Jurkat, Clone E6-1 (cell line): ENCODE results near the gene ANKRD61.

- RRBS: no CpG with 5 or more reads among the region's 14 CpGs
Observed at GRCh38 chr7:4096868-4097524, 585.1 kb upstream of the FOXK1 start.

DNA sequence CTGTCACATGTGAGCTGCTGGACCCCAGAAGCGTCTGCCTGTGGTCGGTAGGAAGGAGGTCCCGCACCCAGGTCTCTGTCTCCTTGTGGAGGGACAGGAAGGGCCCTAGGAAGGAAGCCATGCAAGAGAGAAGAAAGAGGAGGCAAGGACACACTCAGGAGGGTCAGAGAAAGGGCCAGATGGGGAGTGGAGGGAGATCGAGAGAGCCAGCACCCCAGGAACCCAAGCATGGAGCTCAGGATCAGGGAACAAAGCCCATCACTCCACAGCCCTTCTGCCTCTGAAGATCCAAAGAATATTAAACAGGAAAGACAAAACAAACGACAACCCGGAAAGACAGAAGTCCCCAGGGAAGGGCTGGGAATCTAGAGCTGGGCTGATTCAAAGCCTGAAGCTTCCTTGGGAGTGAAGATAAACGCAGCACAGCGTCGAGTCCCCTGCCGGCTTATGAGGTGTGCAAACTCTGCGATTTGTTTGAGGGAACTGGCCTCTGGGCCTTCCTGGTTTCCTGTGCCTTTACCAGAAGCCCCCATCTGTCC, 580.3 kb upstream of the FOXK1 start:
- RRBS: no CpG with 5 or more reads among the region's 11 CpGs

- RRBS: no CpG with 5 or more reads among the region's 10 CpGs
Observed at GRCh38 chr7:4613884-4614358, 68.2 kb upstream of the FOXK1 start.

- RRBS: no CpG with 5 or more reads among the region's 10 CpGs
Observed at GRCh38 chr7:4712633-4713127, 30.6 kb downstream of the FOXK1 start.

DNA sequence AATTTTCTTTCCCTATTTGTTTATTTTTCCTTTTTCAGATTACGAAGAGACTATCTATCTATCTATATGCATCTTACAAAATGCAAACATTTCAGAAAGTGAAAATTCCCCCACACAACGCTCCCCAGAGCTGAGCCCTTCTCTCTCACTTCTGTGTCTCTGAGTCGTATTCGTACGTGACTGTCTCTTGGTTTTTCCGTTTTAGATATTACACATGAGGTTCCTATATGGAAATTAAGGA, 27.4 kb upstream of the AP5Z1 start:
- RRBS: no CpG with 5 or more reads among the region's 6 CpGs

DNA sequence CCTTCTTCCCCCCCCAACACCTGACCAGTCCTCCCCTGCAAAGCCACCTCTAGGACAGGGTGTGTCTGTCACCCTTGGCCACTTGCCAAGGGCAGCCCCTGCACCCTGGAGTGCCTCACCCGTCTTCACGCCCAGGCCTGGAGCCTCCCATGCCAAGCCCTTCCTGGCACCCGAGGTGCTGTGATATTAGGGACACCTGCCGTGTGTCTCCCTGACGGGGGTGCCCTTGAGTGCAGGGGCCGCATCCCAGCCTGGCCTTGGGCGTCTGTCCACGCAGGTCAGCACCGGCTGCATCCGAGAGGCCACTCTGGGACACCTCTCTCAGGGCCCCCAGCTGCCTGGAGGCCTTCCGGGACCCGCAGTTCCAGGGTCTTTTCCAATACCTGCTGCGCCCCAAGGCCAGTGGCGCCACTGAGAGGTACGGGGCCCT, 12.5 kb downstream of the AP5Z1 start:
- RRBS: 82% methylated on average over 3 of the region's 15 CpGs

DNA sequence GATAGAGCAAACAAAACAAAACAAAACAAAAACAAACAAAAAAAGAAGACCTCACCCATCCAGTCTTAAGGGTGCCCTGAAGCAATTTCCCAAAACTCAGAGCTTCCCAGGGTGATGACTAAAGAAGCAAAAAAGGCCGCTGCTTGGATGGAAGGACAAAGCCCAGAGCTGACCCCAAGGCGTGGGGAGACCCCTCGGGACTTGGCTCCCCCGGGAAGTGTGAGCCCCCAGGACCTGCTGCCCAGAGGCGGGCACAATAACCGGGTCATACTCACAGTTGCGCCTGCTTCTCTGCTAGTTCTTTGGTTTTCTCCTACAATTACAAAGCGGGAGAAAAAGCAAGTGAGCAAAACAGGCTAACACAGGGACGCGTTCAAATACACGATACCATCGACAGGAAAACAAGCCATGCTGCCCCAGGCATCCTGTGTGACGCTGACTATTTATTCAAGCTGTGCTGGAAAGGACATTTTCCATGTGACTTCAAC, 29.9 kb downstream of the PAPOLB start:
- RRBS: 93% methylated on average over 3 of the region's 13 CpGs

DNA sequence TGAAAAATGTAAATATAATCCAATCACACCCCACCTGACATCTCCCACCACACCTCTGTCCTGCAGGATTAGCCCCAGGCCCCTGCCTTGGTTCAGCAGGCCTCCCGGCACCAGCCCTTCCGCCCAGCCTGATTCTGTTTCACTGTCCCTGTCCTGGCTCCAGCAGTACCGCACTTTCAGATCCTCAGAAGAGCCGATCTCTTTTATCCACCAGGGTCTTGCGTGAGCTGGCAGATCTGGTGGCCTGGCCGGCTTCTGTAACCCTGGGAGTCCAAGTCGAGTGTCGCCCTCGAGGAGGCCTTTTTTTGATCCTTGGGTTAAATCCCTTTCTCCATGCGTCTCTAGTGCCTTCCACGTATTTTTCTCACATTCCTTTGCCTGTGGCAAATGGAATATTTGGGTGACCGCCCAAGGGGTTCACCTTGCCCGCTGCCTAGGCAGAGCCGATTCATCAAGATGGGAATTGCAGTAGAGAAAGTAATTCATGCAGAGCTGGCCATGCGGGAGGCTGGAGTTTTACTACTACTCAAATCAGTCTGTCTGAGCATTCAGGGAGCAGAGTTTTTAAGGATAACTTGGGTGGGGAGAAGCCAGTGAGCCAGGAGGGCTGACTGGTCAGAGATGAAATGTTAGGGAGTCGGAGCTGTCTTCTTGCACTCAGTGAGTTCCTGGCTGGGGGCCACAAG, 34.1 kb downstream of the WIPI2 start:
- RRBS: no CpG with 5 or more reads among the region's 16 CpGs

GRCh38 chr7:5296851-5297387, 14.2 kb downstream of the SLC29A4 start:
- RRBS: 2% methylated on average over 4 of the region's 40 CpGs

- RRBS: 87% methylated on average over 5 of the region's 49 CpGs
Observed at GRCh38 chr7:5370268-5371255, 53.1 kb downstream of the TNRC18 start.

DNA sequence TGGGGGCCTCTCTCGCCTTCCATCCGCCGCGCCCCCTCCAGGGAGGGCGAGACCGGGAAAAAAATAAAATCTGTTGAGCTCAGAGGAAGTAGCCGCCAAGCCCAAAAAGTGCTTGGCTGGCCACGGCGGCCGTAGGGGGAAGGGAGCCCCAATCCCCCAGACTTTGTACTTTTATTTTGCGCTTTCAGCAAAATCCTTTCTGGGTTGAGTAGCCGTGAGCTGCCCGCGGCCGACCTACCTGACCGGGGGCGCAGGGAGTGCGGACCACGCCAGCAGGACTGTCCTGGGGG, 1.3 kb upstream of the TNRC18 start:
- RRBS: 7% methylated on average over 4 of the region's 19 CpGs

GRCh38 chr7:5428552-5429200, 5.0 kb upstream of the TNRC18 start:
- RRBS: 80% methylated on average over 6 of the region's 38 CpGs

DNA sequence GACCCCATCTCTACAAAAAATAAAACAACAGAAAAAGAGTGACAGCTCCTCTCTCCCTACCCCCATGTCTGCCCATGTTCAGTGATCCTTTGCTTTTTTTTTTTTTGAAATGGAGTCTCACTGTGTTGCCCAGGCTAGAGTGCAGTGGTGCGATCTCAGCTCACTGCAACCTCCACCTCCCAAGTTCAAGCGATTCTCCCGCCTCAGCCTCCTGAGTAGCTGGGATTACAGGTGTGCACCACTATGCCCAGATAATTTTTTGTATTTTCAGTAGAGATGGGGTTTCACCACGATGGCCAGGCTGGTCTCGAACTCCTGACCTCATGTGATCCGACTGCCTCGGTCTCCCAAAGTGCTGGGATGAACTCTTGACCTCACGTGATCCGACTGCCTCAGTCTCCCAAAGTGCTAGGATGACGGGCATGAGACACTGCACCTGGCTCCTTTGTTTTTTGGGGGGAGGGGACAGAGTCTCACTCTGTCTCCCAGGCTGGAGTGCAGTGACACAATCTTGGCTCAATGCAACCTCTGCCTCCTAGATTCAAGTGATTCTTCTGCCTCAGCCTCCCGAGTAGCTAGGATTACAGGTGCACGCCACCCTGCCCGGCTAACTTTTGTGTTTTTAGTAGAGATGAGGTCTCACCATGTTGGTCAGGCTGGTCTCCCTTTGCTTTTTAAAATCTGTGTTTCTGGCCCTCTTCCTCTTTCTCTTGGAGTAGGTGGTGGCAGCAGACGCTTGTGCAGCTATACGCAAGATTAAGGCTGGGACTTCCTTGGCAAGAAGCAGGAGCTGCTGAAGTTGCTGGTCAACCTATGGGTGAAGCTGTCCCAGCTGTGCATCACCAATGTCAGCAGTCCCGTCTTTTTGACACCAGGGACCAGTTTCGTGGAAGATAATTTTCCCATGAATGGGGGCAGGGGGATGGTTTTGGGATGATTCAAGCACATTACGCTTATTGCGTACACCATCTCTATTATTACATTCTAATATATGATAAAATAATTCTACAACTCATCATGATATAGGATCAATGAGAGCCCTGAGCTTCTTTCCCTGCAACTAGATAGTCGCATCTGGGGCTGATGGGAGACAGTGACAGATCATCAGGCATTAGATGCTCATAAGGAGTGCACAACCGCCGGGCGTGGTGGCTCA, 6.4 kb downstream of the ACTB start:
- RRBS: no CpG with 5 or more reads among the region's 23 CpGs

DNA sequence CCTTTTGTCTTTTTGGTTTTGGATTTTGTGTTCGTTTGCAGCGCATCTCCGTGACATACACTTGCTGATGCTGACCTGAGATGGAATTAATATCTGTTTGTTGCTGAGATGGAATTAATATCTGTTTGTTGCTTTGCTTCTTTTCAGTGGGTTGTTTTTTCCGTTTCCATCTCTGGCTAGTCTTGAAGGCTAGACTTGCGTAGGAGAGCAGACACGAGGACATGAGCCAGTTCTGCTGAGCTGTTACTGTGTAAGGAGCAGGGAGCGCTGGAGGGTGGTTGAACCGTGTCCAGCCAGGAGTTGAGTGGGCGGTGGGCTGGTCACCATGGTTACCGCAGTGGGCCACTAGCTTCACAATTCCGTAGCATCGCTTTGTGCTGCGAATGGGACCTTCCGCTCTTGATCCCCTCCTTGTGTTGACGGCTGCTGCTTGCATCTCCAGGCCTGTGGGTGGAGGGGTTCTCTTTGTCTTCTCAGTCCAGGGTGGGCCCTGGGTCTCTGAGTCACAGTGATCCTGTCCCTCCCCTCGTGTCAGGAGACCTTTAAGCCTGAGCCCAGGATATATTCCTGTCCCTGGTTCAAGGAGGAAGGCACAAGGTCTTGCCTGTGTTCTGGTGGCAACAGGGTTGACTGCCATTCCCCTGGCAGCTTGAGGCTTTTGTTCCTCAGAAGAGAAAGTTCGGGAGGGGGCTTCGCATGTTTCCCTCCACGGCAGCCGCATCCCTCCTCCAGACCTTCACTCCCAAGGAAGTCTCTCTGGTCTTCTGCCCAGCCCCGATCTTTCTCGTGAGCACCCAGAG, 49.4 kb upstream of the OCM start:
- RRBS: no CpG with 5 or more reads among the region's 22 CpGs

DNA sequence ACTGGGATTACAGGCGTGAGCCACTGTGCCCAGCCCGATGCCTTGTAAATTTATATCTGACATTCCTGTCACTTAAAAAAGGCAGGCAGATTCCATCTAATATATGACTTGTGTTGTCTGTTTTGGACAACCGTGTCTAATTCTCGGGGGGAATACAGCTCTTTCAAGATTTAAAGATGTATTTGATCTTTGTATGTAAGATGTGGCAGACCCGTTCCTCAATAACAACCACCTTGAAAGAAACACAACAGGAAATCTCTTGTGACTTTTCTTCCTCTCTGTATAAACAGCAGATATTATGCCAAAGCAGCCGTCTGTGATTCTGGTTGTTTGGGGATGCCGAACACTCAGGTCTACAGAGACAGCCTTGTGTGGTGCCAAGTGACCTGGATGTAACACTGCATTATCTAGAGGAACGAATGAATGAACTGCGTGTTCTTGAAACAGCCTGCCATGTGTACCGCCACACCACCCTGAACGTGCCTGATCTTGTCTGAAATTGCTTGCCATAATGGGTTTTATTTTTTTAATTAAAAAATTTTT, 46.2 kb upstream of the OCM start:
- RRBS: no CpG with 5 or more reads among the region's 11 CpGs

- RRBS: no CpG with 5 or more reads among the region's 6 CpGs
Observed at GRCh38 chr7:6011296-6011976, 2.4 kb downstream of the AIMP2 start.

DNA sequence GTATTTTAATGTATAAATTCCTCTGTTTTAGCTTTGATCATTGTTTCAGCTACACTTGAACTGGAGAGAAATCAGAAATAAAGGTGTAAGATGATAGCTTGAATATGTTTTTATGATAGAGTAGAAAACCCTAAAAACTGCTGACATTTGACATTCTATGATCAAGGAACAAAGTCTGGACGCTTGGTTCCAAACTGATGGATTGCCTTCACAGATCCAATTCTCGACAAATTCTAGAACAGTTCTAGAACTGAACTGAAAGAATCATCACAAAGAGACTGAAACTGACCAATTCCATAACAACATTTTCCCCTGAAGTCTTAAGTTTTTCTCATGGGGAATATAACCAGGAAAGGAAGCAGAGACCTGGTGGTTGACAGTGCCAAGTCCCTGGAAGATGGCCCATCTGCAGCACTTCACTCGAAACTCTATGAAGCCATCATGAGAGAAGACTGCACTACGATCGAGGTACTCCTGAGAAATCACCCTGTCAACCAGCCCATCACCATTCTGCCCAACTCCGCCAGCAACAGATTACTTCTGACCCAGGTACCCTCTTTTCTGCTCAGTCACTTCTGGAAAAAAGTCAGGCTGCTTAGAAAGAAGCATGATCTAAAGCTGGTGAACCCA, at the start of gene ANKRD61:
ANKRD61 (plus strand) TSS at position 334 of the 630 bp plus-strand sequence.
- RRBS: no CpG with 5 or more reads among the region's 6 CpGs

DNA sequence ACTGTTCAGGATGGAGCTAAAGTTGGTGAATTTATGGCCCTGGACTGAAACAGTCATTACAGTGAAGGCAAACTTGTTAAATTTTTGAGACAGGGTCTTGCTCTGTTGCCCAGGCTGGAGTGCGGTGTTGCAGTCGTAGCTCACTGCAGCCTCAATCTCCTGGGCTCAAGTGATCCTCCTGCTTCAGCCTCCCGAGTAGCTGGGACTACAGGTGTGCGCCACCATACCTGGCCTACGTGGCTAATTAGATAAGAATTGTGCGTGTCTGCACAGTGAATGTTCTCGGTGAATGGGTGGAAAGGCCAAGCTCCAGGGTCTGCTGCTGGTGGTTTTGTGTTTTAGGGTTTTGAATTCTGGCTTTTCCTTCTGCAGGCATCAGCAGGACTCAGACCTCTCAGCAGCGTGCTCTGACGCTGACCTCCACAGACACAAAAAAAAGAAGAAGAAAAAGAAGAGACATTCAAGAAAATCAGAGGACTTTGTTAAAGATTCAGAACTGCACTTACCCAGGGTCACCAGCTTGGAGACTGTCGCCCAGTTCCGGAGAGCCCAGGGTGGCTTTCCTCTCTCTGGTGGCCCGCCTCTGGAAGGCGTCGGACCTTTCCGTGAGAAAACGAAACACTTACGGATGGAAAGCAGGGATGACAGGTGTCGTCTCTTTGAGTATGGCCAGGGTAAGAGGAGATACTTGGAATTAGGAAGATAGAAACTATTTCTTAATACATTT, 51.8 kb downstream of the USP42 start:
- RRBS: no CpG with 5 or more reads among the region's 18 CpGs

DNA sequence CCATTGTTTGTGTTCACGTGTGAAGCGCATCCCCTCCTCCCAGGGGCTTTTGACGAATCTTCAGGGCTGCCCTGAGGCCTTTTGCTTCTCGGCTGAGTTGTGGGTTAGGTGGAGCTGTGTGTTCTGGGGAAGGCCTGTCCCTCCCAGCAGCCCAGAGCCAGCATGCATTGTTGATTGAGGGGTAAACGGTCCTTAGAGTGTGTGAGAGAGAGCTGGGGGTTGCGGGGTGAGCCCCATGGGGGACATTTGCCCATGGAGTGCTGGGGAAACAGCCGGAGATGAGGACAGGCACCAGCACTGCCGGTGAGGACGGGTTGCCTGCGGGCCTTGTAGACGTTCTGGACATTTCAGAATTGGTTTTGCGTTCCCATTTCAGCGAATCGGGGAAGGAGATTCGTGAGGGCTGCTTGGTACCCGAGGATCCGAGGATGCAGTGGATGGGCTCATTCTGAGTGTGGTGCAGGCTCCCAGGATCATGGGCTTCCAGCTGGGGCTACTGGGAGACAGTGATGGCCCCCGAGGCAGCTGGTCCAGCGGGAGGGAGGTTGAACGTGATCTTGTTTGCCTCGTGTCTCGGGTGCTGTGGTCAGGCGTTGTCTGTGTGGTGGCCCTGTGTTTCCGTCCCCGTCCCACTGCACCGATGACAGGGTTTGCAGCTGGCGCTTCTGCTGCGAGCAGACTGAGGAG, 53.7 kb downstream of the USP42 start:
- RRBS: no CpG with 5 or more reads among the region's 28 CpGs